Sciatic nerve (tissue), 1 donor: ENCODE measurements around a stretch of chr2.

DNA sequence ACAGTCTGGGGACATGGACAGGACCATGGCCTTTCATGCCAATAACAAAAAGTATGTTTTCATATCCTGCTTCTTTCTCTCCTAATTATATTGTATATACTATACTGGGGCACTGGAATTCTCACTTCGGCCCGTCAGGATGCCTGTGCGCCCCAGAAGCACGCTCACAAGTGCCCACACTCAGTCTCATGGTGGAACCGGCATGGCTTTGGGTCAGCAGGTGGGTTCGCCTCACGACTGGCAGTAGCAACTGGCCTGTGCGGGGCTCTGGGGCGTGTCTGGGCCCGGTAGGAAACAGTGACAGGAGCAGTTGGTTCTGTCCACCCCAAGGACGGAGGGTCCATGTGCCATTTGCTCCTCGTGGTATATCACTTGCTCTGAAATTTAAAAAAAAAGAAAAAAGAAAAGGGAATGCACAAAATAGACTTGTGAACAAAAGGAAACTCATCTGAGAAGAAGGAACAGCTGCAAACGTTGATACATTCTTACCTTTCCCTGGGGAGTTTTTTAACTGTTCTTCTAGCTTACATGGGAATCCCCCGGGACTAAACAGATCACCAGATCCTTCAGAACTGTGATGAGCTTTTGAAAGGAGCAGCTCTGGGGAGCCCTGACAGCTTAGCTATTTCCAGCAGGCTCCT lies 42.7 kb downstream of the TRAPPC12 start:
- PRO-cap: no peak

- PRO-cap: no peak
Measured at GRCh38 chr2:3449630-3450260, 69.6 kb downstream of the ADI1 start.

DNA sequence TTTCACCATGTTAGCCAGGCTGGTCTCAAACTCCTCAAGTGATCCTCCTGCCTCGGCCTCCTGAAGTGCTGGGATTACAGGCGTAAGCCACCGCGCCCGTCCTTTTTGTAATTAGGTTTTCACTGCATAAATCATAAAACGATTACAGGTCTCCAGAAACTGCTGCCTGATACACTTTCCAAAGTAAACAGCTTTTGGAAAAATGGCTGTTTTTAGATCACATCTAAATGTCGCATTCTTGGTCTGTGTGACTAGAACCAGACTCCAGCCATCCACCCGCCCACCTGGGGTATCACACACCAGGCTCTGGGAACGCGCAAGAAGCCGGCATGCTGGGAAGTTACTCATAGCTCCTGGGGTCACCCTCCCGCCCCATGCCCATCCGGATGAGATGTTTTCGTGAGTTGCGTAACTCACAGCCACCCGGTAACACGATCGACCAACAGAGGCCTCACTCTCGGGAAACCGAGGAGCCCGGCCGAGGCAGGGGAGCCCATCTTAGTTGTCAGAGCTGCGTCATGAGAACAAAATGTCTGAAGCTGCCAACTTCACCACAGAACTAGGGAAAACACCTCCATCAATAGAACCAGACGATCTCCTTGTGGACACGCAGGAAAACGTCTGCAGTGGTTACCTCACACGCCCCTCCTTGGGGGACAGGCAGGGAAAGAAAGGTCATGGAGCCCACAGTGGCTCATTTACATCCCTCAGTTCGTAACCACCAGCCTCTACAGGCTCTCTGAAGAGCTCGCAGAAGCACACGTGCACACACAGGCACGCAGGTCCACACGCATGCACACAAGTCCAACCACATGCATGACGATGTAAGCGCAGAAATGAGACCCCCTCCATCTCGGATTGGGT lies 26.4 kb downstream of the ADI1 start:
- PRO-cap: bidirectional peak, plus-strand start at position 454 of the sequence, minus-strand start at position 293 of the sequence

DNA sequence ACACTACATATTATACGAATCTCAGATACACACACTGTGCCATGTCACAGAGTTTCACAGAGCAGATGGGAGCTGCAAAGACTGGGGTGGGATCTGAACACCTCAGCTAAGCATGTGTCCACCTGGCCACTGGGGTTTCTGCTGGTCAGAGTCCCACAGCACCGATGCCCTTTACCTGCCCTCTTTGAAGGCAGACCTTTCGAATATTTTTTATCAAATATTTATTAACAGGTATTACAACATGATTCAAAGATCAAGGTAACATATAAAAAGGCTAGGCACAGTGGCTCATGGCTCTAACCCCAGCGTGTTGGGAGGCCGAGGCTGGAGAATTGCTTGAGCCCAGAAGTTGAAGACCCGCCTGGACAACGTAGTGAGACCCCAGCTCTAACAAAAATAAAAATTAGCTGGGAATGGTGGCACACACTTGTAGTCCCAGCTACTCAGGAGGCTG lies 17.9 kb upstream of the ADI1 start:
- PRO-cap: no peak

DNA sequence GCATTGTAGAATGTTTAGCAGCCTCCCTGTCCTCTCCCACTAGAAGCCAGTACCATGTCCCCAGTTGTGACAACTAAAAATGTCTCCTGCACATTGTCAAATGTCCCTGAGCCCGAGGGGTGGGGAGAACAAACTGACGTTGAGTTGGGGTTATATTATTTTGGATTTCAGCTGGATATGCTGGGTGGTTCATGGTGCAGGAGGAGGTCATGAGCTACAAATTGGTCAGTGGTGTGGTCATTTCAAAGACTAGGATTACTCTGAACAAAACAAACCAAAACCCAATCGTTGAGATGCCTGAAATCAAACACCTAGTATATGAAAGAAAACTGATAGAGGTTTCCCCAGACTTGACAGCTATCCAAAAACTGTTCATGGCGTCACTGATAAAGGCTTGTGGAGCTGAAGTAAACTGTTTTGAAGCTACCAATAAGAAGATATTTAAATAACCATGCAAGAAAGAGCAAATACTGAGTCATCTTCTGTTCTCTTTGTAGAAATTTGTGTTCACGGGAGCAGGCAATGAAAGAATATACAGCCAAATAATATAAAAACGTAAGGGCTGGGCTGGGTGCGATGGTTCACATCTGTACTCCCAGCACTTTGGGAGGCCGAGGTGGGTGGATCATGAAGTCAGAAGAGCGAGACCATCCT lies 7.6 kb upstream of the COLEC11 start:
- PRO-cap: no peak

GRCh38 chr2:3694782-3695478 lies 8.4 kb upstream of the DCDC2C start:
- PRO-cap: no peak

DNA sequence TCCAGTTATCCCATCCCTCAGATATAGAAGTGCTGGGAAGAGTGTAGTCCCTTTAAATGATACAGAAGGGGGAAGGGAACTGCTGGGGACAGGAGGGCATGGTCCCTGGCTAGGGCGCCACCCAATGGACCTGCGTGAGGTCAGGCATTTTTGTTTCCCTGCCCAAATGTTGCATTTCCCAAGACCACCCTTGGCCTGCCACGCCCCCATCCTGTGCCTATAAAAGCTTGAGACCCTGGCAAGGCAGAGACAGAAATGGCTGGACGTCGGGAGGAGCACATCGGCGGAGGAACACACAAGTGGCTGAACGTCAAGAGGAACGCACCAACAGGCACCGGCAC lies 35.8 kb downstream of the DCDC2C start:
- PRO-cap: no peak

DNA sequence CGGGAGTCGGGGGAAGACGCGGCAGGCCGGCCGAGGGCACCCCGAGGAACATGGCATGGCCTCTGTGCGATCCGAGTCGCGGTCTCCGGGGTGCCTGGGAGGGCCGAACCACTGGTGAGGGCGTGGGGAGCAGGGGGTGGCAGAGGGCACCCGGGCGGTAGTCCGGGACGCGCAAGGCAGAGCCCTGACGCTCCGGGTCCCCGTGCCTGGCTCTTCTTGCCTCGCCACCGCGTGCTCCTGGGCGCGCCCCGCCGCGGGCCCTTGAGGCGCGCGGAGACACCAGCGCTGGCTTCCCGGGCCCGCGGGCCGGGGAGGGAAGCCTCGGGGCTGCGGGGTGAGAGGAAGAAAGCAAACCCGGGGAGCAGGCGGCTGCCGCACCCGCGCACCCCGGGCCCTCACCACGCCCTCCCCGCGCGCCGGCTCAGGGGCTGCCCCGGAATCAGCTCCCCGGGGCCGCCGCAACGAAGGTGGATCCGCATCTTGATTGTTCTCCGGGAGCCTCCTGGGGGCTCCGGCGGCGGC lies 4.3 kb downstream of the SOX11 start:
- PRO-cap: no peak

DNA sequence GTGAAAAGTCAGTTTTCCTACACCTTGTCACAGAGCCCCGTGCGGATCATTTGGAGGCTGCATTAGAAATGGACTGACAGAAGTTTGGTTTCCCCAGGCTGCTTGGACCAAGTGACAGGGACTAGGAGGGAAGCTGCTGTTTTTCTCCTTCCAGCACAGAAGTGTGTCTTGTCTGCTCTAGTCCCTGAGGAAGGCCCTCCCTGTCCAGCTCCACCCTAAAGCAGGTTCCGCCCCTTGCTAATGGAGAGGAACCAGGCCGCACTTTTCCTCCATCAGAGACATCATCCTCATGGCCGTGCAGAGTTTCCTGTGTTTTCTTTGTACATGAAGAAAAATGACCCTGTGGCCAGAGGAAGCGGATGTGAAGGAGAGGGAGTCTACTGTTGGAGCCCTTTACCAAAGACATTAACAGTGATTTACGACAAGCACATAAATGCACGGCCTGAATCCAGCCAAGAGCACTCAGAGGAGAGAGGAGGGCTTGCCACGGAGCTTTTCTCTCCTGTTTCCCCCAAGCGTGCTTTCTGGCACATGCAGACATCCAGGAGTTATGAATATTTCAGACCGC lies 109.5 kb downstream of the RNF144A start:
- PRO-cap: unidirectional peak, plus-strand start at position 465 of the sequence

DNA sequence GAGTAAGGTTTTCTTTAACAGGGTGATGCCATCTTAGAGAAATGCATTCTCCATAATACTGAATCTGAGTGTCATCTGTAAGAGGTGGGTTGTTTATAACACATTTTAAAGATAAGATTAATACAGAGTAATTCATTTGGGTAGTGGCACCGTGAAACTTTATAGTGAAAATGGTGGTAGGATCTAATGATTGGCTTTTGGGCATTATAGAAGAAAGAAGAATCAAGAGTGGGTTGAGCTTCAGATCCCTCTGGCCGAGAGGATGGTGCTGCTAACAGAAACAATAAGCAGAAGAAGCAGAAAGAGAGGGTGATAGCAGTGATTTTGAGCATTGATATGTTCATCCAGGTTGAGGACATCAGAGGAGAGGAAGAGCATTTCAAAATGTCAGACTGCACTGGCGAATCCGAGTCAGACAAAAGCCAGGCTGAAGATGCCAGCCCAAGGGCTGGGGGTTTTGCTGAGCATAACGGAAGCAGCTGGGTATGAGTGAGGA lies 151.0 kb downstream of the RNF144A start:
- PRO-cap: no peak

- PRO-cap: no peak
Measured at GRCh38 chr2:7077469-7078341, 160.5 kb downstream of the RNF144A start.

- PRO-cap: no peak
Measured at GRCh38 chr2:7468084-7468511, 550.9 kb downstream of the RNF144A start.

DNA sequence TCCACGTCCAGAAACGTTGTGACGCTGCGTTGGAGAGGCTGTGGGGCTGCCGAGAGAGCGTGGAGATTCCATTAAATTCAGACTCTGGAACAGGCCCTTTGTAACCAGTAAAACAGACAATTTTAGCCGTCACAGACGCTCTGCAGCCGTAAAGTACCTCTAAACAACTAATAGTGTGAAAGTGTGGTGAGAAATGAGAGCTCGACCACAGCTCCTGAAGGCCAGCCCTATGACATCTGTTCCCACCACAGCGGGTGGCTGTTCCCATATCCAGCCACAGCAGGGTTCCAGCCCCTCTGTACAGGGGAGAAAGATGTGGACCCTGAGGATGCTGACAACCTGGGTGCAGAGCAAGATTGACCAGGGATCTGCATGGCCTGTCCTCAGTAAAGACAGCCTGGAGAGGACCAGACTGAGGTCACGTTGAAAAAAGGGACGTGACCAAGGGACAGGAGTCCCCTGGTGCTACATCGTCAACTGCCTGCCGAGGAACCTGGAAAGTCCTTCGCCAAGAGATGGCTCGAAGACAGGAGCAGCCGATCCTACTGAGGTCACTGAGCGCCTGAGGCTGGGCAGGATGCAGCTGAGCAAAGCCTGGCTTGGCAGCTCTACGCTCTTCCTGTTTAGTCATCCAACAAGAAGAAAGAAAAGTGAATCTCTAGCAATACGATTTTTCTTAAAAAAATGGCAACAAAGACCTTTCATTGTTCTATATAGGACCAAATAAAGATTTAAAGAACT lies 831.6 kb downstream of the RNF144A start:
- PRO-cap: no peak

GRCh38 chr2:8003415-8004111 lies 678.3 kb upstream of the ID2 start:
- PRO-cap: no peak

GRCh38 chr2:8119398-8119715 lies 562.5 kb upstream of the ID2 start:
- PRO-cap: no peak

DNA sequence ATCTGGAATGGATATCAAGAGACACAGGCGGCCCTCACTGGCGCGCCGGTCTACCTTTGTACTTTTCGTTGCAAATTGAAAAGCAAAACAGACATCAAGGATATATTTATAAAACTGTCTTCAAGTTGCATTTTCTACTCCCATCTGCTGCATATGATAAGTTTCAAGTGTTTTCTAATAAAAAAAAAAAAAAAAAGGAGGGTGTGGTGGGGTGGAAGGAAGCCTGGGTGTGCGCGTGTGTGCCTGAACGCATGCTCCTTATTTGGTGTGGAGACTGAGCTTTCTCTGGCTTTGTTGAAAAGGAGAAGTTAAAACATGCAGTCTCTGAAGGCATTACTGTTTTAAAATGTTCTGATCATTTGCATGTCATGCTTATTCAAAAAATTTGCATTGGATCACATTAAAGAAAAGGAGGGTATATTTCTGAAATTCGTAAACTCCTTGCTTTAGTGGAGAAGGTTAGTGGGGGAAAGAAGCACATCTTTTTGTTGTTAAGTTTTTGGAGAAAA lies 546.6 kb upstream of the ID2 start:
- PRO-cap: no peak

DNA sequence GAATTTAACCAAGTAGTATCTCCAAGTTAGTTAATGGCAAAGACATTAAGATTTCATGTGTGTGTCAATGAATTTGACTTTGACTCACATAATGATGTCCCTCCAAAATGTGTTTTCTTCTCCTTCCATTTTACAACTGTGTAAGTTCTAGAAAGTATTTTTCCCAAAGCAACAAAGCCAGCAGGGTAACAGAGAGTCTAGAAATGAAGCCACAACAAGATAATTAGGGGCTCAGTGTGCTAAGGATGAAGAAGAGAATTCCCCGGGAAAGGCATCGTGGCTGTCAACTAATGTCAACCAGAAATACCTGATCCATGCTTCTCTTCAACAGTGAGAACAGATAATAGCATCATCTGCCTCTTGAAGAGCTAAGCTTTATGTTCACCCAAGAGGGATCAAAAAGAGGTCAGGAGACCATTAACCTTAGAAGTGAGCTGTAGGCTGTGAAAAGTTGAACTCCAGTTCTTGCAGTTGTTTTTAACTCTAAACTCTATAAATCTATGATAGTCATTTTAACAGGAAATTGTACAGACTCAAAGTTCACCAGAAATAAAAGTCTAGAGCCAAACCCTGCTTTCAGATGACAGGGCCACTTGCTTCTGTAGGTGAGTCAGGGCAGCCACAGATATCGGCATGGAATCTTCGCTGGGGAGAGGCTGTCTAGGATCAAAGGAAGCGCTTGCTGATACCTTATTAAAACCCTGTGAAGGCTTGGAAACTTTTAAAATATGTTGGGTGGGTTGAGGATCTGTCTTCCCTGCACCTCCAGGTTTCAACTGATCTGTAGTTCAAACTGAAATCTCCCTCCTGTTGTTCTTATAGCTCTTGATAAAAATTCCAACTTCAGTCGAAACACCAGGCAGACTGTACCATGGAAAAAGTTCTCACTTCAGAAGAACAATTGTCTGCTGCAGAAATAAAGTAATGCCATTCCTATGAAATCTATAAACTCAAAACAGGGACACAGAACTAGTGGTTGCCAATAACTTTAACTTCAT lies 540.6 kb upstream of the ID2 start:
- PRO-cap: no peak

DNA sequence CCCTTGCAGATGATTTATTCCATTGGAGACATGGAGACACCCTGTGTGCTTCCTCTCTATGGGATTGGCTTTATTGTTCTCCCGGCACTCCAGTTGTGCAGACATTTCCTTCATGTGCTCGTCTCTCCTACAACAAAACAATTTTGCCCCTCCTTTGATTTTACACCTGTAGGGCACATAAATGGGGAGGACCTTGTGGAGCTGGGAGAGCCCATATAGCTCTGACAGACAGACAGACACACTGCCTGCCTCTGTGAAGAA lies 446.6 kb upstream of the ID2 start:
- PRO-cap: no peak

GRCh38 chr2:8238842-8239380 lies 442.9 kb upstream of the ID2 start:
- PRO-cap: no peak

DNA sequence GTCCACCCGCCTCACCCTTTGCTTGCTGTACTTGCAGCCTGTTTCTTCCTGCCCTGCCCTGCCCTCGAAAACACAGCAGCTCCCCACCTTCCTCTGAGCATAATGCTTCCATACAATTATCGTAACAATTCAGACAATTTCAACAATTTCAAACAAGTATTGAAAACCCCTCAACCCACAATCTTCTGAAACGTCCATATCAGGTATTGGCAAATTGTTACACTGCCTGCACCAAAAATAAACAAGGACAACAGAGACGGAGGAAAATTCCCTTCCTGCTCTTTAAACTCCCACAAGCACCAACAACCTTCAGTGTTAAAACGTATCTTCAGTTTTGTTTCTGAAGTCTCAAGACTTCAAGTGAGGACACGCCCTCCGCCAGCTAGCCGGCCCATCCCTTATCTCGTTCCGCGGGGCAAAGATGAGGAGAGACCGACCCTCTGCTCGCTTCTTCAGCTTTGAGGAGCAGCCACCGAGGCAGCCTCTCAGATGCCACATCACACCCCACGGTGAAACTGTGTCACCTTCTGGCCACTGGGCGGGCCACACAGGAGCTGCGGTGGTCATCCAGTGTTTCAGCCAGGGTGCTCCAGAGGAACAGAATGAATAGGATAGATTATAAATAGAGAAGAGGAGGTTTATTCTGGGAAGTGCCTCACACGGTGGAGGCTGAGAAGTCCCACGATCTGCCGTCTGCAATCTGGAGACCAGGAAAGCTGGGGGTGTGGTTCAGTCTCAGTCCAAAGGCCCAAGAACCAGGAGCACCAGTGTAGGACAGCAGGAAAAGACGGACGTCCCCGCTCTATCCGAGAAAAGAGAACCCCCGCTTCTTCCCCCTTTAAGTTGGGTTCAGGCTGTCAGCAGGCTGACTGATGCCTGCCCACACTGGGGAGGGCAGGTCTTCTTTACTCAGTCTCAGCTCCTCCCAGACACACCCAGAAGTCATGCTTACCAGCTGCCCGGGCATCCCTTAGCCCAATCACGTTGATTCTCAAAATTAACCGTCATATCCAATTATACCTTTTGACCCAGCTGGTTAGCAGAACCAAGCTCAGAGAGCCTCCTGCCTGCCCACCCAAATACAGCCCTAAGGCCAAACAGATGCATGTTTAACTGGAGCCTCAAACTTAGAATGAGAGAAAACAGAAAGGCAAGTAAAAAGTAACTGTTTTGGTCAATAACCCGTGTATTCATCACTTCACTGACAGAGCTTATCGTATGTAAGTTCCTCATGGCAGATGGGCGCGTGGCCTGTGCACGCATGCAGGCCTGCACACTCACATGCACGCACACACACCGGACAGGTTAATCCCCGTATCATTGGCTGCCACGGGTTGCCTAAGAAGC lies 399.7 kb upstream of the ID2 start:
- PRO-cap: no peak